Breast epithelium (tissue), 2 donors: ENCODE measurements around a stretch of chr12.

GRCh38 chr12:113961937-113962434 is 4.1 kb downstream of the RBM19 start:
- PRO-cap, result no peak
- RAMPAGE, long total RNA, 2 experiments, result no peak in any of the 2 experiments

GRCh38 chr12:114412748-114413303 is 6.9 kb upstream of the TBX5 start:
- PRO-cap, result no peak
- RAMPAGE, long total RNA, 2 experiments, result no peak in any of the 2 experiments

- PRO-cap, result no peak
- RAMPAGE, long total RNA, 2 experiments, result no peak in any of the 2 experiments
These were observed 42.6 kb upstream of the TBX5 start for GRCh38 chr12:114448343-114449078.

- PRO-cap, result no peak
- RAMPAGE, long total RNA, 2 experiments, result no peak in any of the 2 experiments
These were observed 14.4 kb upstream of the TBX3 start for GRCh38 chr12:114698399-114698707.

- PRO-cap, result no peak
- RAMPAGE, long total RNA, 2 experiments, result no peak in any of the 2 experiments
These were observed 260.8 kb upstream of the TBX3 start for GRCh38 chr12:114944780-114945266.

DNA sequence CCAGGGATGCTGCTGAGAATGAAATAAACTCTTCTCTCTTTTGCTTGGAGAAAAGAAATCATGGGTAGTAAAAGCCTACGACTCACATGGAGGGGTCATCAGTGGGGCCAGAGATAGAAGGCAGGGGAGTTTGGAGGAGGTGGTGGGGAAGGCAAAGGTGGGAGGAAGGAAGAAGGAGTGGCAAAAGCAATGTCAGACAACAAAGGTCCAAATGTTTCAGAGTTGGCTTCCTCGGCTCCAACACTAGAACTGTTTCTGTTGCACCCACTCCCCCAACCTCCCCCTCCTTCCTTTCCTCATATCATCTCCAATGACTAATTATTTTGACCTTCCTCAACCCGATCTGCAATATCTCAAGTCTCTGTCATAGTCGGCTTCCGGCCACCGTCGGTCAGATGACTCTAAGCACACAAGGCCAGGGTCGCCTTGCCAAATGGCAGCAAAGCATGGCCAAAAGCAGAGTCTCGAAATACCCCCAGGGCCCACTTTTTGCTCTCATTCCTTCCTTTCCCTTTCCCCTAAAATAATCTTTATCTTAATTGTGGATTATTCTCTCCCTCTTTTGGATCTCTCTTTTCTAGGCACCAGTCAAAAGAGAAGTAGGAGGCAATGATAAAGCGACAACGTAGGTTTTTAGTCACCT is 637.0 kb upstream of the TBX3 start:
- PRO-cap, result no peak
- RAMPAGE, long total RNA, 2 experiments, result no peak in any of the 2 experiments

DNA sequence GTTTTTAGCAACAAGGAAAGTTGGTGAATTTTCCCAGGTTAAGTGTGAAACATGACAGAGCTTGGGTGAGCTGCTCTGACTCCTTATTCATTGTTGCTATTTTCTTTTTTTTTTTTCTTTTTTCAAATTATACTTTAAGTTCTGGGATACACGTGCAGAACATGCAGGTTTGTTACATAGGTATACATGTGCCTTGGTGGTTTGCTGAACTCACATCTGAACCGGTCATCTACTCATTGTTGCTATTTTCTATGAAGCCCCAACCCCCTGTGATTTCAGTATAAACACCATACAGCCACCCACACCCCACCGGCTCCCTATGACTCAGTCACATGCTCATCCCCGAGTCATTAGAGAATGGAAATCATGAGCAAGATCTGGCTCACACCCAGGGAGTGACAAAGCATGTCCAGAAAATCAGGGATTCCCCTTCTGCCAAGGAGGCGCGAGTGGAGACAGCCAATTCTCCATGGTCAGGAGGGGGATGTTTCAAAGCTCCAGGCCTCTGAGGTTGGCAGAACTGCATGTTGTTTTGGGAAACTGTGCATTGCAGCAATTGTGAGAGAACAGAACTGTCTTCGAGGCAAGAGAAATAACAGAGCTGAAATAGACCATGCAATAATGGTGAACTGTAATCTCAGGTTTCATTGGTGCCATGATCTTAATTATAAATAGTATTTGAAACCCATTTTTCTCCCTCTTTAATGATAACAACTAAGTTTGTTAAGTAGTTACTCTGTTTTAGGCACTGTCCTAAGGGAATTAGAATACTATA is 657.5 kb upstream of the TBX3 start:
- PRO-cap, result no peak
- RAMPAGE, long total RNA, 2 experiments, result no peak in any of the 2 experiments

- PRO-cap, result no peak
- RAMPAGE, long total RNA, 2 experiments, result no peak in any of the 2 experiments
These were observed 706.9 kb downstream of the MED13L start for GRCh38 chr12:115570616-115570952.

GRCh38 chr12:115660412-115660985 is 617.0 kb downstream of the MED13L start:
- PRO-cap, result no peak
- RAMPAGE, long total RNA, 2 experiments, result no peak in any of the 2 experiments

GRCh38 chr12:116028513-116028879 is 249.0 kb downstream of the MED13L start:
- PRO-cap, result no peak
- RAMPAGE, long total RNA, 2 experiments, result no peak in any of the 2 experiments

DNA sequence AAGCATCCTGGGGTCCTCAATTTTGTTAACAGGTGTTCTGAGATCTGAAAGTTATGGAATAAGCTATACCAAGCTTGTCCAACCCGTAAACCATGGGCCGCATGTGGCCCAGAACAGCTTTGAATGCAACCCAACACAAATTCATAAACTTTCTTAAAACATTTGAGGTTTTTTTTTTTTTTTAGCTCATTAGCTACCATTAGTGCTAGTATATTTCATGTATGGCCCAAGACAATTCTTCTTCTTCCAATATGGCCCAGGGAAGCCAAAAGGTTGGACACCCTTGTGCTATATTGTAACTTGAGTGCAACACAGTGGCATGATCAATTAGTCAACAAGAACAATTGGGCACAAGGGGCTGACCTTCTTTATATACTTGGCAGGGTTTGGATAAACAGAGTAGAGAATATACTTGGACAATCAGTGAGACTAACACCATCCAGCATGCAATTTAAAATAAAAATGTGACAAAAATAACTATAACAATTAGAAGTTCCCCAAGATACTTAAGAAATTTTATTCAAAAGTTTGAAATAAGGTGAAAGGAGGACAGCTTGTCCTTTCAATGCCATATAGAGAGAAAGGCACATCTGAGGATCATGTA is 197.5 kb downstream of the MED13L start:
- PRO-cap, result no peak
- RAMPAGE, long total RNA, 2 experiments, result no peak in any of the 2 experiments

DNA sequence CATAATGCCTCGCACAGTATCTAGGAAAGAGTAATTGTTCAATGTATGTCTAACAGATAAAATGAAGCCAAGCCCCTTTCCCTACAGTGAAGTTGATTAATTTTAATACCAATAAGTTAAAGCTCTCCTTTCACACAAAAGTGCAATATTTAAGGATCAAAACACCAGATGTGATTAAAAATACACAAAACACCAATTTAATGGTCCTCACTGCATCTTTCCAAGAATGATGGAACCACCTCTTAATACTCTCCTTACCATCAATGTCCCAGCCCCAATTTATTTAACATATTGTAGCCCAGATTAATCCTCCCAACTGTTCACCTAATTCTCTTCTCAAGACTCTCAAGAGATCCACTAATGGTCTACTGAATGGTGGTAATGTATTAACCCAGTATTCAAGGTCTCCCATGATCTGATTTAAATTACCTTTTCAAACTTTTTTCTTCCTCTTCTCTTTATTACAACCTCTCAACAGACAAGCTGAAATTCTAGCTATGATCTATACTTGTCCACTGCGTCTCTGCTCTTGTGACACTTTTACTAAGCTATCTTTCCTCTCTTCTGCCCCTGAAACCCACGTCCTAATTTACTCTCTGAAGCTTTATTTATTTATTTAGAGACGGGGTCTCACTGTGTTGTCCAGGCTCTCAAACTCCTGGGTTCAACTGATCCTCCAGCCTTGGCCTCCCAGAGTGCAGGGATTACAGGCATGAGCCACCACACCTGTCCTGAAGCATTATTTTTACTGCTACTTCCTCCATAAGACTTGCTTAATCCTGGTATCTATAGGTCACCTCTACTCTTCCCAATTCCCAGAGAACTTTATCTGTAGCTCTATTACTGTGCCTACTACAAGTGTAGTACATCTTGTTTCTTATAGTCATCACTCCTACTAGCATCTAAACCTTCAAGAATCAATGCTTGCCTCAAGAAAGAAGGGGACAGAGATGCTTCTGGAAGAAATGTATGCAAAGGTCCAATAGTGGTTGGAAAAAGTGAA is 61.6 kb downstream of the MED13L start:
- PRO-cap, result no peak
- RAMPAGE, long total RNA, 2 experiments, result no peak in any of the 2 experiments

- PRO-cap, result unidirectional peak, plus-strand start at chr12:116276961; unidirectional peak, plus-strand start at chr12:116277184
- RAMPAGE, long total RNA, 2 experiments, result no peak in any of the 2 experiments
These were observed 686 bp downstream of the MED13L start for GRCh38 chr12:116276532-116277481.

DNA sequence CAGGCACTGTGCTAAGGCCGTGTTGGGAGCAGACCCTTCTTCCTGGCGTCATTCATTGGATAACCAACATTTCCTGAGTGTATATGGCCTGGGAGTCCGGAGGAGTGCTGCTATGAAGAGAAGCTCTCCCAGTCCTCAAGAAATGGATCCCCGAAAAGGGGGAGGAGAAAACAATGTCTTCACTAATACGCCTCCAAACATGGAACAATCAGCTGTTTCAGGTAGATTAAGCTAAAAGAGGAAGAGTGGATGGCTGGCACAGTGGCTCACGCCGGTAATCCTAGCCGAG is 958 bp upstream of the MED13L start:
- PRO-cap, result no peak
- RAMPAGE, long total RNA, 2 experiments, result no peak in any of the 2 experiments

DNA sequence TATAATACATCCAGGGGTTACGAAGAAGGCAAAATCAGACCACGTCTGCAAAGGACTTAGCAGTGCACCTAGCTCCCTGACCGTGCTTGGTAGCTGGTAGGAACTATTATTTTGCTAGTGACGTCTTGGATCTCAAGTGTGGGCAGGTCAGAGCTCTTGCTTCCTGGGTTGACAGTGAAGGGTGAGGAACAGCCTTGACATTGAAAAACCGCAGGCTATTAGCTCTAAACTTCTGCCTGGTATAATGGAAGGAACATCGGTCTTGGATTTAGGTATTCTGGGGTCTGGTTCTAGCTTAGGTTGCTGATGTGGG is 89.4 kb upstream of the MED13L start:
- PRO-cap, result no peak
- RAMPAGE, long total RNA, 2 experiments, result no peak in any of the 2 experiments

DNA sequence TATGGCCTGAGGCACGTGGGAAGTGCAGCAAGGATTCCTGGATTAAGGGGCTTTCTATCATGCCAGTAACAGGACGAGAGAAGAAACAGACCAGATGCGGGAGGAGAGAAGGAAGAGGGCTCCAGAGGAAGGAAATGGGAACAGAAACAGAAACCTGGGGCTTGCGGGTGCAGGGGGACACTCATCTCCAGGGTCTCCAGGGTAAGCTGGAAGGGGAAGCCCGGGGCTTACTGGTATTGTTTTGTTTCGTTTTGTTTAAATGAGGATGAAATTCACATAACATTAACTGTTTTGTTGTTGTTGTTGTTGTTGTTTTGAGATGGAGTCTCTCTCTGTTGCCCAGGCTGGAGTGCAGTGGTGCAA is 133.5 kb upstream of the MED13L start:
- PRO-cap, result no peak
- RAMPAGE, long total RNA, 2 experiments, result no peak in any of the 2 experiments

DNA sequence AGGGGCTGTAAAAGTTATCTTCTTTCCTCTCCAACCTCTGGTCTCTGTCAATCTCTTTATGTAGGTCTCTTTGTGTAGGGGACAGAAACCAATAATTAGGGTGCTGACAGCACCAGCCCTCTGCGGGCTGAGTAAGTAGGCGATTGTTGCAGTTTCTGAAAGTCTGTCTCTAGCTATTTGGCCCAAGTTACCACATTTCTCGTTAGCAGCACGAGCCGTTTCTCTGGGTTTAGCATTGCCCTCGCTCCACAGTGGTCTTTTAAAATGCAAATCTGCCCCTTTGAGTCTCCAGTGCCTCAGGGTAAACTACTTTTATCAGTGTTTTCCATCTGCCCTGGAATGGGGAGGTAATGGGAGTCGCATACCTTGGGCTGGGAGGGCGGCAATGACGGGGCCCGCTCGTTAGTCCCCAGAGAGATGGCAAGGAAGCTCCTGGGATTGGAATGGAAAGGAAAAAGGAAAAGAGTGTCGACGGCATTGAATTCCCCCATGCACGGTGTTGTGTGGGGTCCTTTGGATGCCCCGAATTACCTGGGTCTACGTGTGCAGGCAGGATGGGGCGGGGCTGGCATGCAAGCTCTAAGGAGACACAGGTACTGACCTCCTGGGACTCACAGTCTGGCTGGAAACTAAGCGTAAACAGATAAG is 131.9 kb upstream of the MAP1LC3B2 start:
- PRO-cap, result no peak
- RAMPAGE, long total RNA, 2 experiments, result no peak in any of the 2 experiments

GRCh38 chr12:116455402-116456643 is 103.4 kb upstream of the MAP1LC3B2 start:
- PRO-cap, result bidirectional peak, plus-strand start at chr12:116455890, minus-strand start at chr12:116455665
- RAMPAGE, long total RNA, 2 experiments, result no peak in any of the 2 experiments

DNA sequence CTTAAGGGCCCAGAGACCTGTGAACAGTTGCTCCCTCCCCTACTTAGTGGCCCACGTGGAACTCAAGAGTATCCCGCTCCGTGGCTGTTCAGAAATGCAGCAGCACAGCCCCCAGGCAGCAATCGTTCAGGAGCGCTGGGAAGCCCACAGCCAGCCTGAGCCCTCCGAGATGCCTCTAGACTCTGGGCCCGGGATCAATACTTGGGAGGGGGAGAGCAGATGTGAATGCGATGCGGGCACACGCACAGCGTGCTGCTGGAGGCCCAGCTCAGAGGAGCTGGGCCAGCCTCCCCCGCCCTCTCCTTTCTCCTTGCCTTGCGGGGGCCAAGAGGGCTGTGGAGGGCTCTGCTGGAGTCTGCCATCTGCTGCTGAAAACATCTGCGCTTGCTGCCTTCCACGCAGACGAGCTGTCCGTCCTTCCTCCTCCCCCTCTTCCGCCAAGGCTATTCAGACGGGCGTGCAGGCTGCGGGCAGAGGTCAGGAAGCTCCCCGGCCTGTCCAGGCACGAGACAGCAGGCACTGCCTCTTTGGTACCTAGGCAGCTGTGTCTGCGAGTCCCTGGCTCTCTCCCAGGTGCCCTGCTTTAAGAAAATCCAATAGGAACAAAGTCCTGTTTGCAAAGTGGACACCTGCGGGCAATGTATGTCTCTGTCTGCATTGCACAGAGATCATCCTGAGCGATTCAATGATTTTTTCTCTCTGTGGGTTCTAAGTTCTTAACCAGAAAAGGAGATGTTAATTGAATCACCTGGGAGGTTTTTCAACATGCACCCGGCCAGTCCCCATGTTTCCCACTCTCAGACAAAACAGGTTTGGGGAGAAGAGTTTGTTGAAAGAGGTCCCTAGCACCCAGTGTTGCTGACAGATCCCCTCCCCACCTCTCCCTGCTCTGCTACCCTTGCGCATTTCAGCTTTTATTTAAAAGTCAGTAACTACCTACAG is 75.1 kb downstream of the SPRING1 start:
- PRO-cap, result no peak
- RAMPAGE, long total RNA, 2 experiments, result no peak in any of the 2 experiments

DNA sequence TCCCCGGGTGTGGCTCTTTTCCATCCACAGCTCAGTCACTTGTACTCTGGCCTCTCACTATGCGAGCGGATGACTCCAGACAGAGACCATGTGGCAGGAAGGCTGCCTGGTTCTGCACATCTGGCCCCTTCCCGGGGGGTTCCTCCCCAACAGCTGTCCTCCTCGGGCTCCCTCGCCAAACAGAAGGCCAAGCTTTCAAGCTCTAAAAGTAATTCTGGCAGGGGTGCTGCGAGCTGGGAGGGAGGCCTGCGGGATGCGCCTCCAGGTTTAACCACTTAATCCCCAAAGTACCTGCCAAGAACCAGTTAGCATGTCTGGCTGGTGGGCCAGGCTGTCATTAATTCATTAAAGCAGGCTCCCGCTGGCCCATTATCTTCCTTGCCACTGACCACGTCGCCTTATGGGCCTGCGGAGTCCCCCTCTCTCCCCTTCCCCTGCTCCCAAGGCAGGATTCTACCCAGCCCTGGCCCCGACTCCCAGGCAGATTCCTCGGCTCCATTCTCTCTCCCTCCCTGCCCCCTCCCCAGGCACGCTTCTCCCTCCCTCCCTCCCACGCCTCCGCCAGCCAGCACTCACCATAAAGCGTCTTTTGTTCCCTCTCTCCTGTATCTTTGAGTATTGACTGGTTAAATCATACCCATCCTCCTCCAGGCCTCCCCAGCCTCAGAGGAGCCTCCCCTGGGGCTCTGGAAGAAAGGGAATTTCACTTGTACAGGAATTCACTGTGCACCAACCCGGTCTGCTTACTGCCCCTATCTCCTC is 4.9 kb downstream of the HRK start:
- PRO-cap, result no peak
- RAMPAGE, long total RNA, 2 experiments, result no peak in any of the 2 experiments